H1 (cell line): ENCODE measurements around the gene COL6A6.

GRCh38 chr3:128681497-128681806, 30.8 kb upstream of the RPN1 start:
- RRBS: no CpG with 5 or more reads among the region's 5 CpGs
CAGE:
- cytosol, long polyA plus RNA: no peak
- long polyA plus RNA: no peak
- nucleus, long polyA plus RNA: no peak

- RRBS: no CpG with 5 or more reads among the region's 12 CpGs
CAGE:
- cytosol, long polyA plus RNA: no peak
- long polyA plus RNA: no peak
- nucleus, long polyA plus RNA: no peak
Measured at GRCh38 chr3:128709528-128710339, 16.2 kb upstream of the RAB7A start.

DNA sequence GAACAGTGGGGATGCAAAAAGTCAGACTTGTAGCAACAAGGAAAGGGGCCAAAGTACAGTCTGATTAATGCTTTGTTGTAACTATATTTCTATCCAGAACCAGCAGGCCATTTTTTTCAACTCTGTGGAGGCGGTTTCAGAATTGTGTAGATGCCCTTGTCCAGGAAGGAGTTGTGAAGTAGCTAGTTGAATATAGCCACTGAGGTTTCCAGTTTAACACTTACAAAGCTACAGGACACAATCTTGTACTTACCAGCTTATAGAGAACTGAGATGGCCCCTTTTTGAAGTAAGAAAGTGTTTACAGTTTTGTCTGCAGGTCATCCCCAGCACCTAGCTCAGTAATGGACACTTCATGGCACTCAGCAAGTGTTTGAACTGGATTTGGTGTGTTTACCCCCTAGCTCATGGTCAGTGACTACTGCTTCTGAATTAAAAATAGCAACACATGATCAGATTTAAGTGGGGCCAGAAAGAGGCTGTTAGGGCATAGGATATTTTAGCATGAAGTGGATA, 54.3 kb downstream of the RAB7A start:
- RRBS: no CpG with 5 or more reads among the region's 1 CpG
CAGE:
- cytosol, long polyA plus RNA: no peak
- long polyA plus RNA: no peak
- nucleus, long polyA plus RNA: no peak

DNA sequence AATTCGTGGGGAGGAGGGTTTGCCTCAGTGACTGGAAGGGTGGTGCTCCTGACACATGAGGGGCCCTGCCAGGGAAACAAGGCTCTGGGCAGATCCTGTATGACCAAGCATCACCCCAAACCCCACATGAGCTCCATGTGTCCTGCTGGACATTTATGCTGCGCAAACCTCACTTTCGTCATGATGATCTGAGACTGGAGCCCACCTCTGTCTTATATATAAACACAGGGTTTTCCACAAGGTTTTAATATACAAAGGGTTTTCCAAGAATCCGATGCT, 19.9 kb downstream of the EFCC1 start:
- RRBS: no CpG with 5 or more reads among the region's 4 CpGs
CAGE:
- cytosol, long polyA plus RNA: no peak
- long polyA plus RNA: no peak
- nucleus, long polyA plus RNA: no peak

- RRBS: no CpG with 5 or more reads among the region's 3 CpGs
CAGE:
- cytosol, long polyA plus RNA: no peak
- long polyA plus RNA: no peak
- nucleus, long polyA plus RNA: no peak
Measured at GRCh38 chr3:129064769-129065032, 4.1 kb downstream of the GP9 start.

DNA sequence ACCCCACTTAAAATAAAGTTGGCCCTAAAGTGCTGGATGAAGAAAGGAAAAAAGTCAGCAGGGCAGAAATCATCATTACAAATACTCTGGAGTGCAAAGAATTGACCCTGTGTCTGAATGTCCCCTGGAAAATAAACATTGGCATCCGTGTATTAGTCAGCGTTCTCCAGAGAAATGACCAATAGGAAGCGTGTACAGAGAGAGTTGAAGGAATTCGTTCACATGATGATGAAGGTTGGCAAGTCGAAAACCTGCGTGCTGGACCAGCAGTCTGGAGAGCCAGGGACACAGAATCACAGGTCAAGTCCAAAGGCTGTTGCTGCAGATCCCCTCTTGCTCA, 16.6 kb downstream of the GP9 start:
- RRBS: no CpG with 5 or more reads among the region's 6 CpGs
CAGE:
- cytosol, long polyA plus RNA: no peak
- long polyA plus RNA: no peak
- nucleus, long polyA plus RNA: no peak

DNA sequence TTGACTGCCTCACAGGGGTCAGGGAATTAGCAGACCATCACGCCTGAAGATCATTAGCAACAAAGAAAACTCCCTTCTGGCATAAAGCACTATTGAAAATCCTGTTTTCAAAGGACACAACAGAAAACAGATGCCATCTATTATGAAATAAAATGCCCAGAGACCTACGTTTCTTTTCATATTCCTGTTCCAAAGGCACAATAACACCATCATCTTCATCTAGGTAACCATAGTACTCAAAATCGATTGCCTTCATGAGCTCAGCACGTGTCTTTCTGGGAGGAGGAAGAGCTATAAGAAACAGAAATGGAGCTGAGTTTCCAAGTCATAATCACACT, 13.0 kb upstream of the RAB43 start:
- RRBS: no CpG with 5 or more reads among the region's 4 CpGs
CAGE:
- cytosol, long polyA plus RNA: no peak
- long polyA plus RNA: no peak
- nucleus, long polyA plus RNA: no peak

GRCh38 chr3:129265474-129265957, 13.2 kb upstream of the HMCES start:
- RRBS: no CpG with 5 or more reads among the region's 10 CpGs
CAGE:
- cytosol, long polyA plus RNA: no peak
- long polyA plus RNA: no peak
- nucleus, long polyA plus RNA: no peak

GRCh38 chr3:129311892-129312457, 4.1 kb downstream of the H1-10 start:
- RRBS: no CpG with 5 or more reads among the region's 2 CpGs
CAGE:
- cytosol, long polyA plus RNA: no peak
- long polyA plus RNA: no peak
- nucleus, long polyA plus RNA: no peak

DNA sequence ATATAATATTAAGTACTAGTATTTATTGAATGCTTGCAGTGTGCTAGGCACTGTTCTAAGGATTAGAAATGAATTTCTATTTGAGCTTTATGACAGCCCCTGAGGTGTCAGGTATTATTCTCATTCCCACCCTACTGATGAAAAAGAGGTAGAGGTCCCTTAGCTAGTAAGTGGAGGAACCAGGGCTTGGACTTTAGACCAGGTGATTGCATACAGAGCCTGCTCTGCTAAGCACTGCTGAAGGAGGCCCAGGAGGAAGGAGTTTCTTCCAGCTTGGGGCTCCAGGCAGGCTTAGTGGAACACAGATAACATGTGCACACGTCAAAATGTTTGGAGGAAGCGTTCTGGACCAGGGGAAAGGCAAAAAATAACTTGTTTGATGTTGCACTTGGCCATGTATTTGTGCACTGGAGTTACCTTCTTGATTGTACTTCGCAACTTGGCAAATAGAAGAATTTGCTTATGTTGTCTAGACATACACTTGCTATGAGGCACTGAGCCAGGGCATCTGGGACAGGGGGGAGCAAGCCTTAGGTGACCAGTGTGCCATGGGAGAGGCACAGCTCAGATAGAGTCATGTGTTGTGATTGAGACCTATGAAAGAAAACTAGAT, 22.4 kb downstream of the IFT122 start:
- RRBS: no CpG with 5 or more reads among the region's 3 CpGs
CAGE:
- cytosol, long polyA plus RNA: no peak
- long polyA plus RNA: no peak
- nucleus, long polyA plus RNA: no peak

DNA sequence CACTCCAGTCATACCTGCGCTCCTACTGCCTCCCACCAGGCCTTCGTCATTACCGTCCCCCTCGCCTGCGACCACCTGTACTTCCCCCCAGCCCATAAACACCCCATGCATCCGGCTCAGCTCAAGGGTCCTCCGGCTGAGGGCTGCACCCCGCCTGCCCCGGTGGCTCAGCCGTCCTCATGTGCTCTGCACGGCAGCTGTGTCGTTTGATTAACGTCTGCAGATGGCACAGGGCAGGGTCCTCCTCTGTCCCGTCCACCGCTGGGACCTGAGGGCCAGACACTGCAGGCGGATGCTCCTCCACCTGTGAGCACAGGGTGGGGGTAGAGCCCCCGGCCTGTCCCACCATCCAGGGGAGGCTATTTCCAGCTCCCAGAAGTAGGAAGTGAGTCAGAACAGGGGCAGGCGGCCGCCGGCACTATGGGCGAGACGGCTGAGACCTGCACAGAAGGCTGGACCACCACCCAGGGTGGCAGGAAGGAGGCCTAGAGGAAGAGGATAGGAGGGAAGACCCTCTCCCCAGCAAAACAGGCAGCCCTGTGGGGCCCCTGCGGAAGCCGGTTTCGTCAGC, 12.4 kb upstream of the PLXND1 start:
- RRBS: 87% methylated on average over 4 of the region's 25 CpGs
CAGE:
- cytosol, long polyA plus RNA: no peak
- long polyA plus RNA: no peak
- nucleus, long polyA plus RNA: no peak

GRCh38 chr3:129655184-129655784, 48.8 kb upstream of the PLXND1 start:
- RRBS: no CpG with 5 or more reads among the region's 4 CpGs
CAGE:
- cytosol, long polyA plus RNA: no peak
- long polyA plus RNA: no peak
- nucleus, long polyA plus RNA: no peak

DNA sequence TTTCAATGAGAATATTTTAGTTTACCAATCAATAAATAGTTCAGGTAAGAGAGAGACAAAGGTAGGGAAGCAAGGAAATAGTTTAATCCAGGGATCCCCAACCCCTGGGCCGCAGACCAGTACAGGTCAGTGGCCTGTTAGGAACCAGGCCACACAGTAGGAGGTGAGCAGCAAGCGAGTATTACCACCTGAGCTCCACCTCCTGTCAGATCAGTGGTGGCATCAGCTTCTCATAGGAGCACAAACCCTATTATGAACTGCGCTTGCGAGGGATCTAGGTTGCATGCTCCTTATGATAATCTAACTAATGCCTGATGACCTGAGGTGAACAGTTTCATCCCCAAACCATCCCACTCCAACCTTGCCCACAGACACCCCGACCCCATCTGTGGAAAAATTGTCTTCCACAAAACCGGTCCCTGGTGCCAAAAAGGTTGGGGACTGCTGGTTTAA, 115.6 kb upstream of the PLXND1 start:
- RRBS: no CpG with 5 or more reads among the region's 6 CpGs
CAGE:
- cytosol, long polyA plus RNA: no peak
- long polyA plus RNA: no peak
- nucleus, long polyA plus RNA: no peak

- RRBS: 2% methylated on average over 14 of the region's 54 CpGs
CAGE:
- cytosol, long polyA plus RNA: no peak
- long polyA plus RNA: no peak
- nucleus, long polyA plus RNA: no peak
Measured at GRCh38 chr3:130516822-130517592, at the start of gene COL6A6. Gene COL6A6 (plus strand): TSS chr3:130517177.

DNA sequence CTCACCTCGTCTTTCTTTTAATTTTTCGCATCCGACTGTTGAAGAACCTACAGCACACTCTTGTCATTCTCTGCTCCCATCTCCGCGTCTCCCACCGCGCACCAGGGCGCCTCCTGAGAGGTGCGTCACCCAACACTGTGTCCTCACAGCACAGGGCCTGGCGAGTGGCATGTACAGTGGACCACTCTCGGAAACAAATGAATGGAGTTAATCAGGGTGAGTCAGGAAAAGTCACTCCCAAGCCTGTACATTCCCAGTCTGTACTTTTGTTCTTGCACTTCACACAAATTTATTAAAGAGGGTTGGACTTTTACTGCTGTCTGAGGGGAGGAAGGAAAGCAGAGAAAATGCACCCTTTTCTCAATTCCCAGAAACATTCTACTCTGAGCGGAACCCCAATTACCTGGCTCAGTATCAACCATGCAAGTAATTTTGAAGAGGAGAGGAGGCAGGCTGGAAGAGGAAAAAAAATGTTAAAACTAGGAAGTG, 660 bp downstream of the COL6A6 start:
- RRBS: no CpG with 5 or more reads among the region's 12 CpGs
CAGE:
- cytosol, long polyA plus RNA: no peak
- long polyA plus RNA: no peak
- nucleus, long polyA plus RNA: no peak

- RRBS: no CpG with 5 or more reads among the region's 4 CpGs
CAGE:
- cytosol, long polyA plus RNA: no peak
- long polyA plus RNA: no peak
- nucleus, long polyA plus RNA: no peak
Measured at GRCh38 chr3:131492931-131493395, 9.8 kb downstream of the MRPL3 start.

GRCh38 chr3:132158635-132159085, 123.8 kb upstream of the CPNE4 start:
CAGE:
- cytosol, long polyA plus RNA: no peak
- long polyA plus RNA: no peak
- nucleus, long polyA plus RNA: no peak

DNA sequence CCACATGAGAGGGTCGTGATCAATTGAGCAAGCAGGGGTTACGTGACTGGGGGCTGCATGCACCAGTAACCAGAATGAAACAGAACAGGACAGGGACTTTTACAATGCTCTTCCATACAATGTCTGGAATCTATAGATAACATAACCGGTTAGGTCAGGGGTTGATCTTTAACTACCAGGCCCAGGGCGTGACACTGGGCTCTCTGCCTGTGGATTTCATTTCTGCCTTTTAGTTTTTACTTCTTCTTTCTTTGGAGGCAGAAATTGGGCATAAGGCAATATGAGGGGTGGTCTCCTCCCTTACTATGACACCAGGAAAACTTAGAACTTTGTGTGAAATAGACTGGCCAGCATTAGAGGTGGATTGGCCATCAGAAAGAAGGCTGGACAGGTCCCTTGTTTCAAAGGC, 13.8 kb upstream of the ACP3 start:
- RRBS: no CpG with 5 or more reads among the region's 4 CpGs
CAGE:
- cytosol, long polyA plus RNA: no peak
- long polyA plus RNA: no peak
- nucleus, long polyA plus RNA: no peak

GRCh38 chr3:132550638-132551347, 46.3 kb upstream of the ACKR4 start:
- RRBS: no CpG with 5 or more reads among the region's 3 CpGs
CAGE:
- cytosol, long polyA plus RNA: no peak
- long polyA plus RNA: no peak
- nucleus, long polyA plus RNA: no peak

DNA sequence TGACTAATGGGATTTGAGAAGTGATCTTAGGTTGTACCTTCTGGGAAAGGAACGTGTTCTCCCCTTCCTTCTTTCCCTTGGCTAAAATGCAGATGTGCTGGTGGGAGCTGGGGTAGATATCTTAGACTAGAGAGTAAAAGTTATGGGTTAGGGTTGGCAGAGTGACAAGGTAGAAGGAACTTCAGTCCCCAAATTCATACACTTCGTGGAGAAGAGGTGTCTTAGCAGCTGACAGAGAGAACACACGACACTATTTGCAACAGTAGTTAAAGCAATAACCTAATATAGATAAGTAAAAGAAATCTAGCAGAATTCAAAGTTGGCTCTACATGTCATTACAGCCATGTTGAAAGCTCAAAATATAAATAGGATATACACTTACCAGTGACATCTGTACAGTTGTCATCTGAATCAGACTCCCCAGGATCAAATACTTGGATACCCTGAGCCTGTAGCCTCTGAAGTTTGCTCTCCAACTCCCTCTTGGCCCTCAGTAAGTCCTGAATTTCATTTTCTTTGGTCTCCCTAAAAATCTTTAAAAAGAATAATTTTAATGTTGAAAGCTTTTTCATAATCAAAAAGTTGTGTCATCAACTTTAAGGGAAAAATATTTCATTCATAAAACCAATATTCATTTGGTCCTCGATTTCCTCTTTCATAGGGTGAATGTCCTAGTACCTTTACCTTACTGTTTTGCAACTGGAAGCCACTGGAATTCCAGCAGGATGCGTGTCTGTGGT, 3.4 kb downstream of the NPHP3 start:
- RRBS: no CpG with 5 or more reads among the region's 5 CpGs
CAGE:
- cytosol, long polyA plus RNA: no peak
- long polyA plus RNA: no peak
- nucleus, long polyA plus RNA: no peak